Metastatic Pancreatic Carcinoma in the Ovary (tissue), 1 donor: ENCODE results near the genes SPINDOC and RCOR2.

- PRO-cap = unidirectional peak, minus-strand start at chr11:63763212
Observed at GRCh38 chr11:63762692-63763357, 5.8 kb downstream of the ZFTA start.

GRCh38 chr11:63813084-63813924 is at the start of gene SPINDOC:
Gene SPINDOC (plus strand): TSS chr11:63813456.
- PRO-cap = bidirectional peak, plus-strand start at chr11:63813484, minus-strand start at chr11:63813296

DNA sequence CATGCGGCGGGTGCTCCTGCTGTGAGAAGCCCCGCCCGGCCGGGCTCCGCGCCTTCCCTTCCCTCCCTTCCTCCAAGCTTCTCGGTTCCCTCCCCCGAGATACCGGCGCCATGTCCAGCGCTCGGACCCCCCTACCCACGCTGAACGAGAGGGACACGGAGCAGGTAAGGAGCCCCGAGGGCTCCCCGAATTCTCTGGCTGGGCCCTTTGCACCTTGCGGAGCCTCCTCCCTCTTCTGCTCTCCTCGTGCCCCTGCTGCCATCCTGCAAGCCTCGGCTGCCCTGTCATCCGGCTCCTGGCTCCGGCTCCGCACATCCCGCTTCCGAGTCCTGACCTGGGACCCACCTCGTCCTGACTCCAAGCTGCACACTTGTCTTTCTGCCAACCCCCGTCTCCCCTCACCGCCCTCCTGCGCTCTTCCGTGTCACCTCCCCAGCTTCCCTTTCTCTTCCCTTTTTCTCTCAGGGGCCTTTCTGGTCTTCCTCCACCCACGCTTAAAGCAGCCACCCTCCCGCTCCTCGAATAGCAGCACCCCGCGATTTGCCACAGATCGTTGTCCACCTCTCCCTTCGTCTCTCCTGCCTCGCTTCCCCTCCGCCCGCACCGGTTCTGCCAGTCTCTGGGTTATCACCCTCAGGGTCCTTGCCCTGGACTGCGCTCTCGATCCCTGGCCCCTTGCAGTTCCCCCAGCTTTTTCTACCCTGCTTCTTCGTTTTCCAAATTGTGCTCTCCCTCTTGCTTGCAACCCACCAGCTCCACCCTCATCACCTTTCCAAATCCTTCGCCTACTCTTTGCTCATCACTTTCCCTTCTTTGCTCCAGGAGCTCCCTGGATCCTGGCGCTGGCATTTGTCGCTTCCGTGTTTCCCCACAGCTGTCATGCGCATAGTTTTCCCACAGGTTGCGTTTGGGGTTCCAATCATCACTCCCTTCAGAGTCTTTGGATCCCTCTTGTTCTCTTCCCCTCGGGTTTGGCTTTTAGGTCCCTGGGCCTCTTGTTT is 787 bp downstream of the MARK2 start:
- PRO-cap = no peak

- PRO-cap = no peak
Observed at GRCh38 chr11:63841409-63842035, 2.6 kb downstream of the MARK2 start.

DNA sequence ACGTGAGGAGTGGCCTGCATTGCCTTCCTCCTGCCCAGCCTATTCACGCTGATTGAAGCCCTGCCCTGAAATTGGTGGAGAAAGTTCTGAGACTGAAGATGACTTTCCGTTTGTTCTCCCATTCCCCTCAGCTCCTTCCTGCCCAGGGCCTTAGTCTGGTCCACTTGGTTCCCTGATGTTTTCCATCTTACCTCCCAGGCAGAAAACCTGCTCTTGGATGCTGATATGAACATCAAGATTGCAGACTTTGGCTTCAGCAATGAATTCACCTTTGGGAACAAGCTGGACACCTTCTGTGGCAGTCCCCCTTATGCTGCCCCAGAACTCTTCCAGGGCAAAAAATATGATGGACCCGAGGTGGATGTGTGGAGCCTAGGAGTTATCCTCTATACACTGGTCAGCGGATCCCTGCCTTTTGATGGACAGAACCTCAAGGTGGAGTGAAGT is 17.3 kb downstream of the RCOR2 start:
- PRO-cap = no peak

- PRO-cap = no peak
Observed at GRCh38 chr11:63907581-63908348, 9.2 kb downstream of the RCOR2 start.

- PRO-cap = unidirectional peak, plus-strand start at chr11:63917027; bidirectional peak, plus-strand start at chr11:63917305, minus-strand start at chr11:63917153
Observed at GRCh38 chr11:63916752-63917700, at the start of gene RCOR2. Gene RCOR2 (minus strand): TSS chr11:63917164.

- PRO-cap = bidirectional peak, plus-strand start at chr11:63917992, minus-strand start at chr11:63917856; bidirectional peak, plus-strand start at chr11:63918187, minus-strand start at chr11:63918077; bidirectional peak, plus-strand start at chr11:63918319, minus-strand start at chr11:63918229
Observed at GRCh38 chr11:63917701-63918559, 966 bp upstream of the RCOR2 start.

DNA sequence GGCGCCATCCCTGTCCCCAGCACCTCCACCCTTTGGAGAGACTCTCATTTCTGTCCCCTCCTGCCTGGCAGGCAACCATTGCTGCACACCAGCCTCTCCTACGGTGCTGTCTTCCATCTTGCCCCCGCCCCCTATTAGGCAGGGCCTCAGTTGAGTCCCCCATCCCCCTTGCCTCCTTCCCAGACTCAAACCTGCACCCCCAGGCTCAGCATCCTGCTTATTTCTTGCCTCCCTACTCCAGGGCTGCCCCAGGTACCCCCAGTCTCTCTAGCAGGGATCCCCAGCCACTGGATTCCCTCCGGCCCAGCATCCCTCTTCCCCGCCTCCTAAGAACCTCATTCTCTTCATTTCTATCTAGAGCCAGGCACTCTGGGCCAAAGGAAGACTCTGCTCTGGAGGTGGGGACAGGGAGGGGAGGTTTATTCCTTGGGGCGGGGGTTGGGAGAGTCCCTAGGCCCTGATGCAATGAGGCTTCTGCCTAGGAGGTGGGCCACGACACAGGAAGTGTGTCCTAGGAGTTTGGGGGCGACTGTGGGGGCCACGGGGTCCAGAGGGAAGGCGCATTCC is 1.8 kb upstream of the RCOR2 start:
- PRO-cap = unidirectional peak, minus-strand start at position 136 of the sequence

- PRO-cap = no peak
Observed at GRCh38 chr11:64001842-64002392, 15.7 kb downstream of the OTUB1 start.

- PRO-cap = no peak
Observed at GRCh38 chr11:64028314-64028829, 7.4 kb upstream of the FLRT1 start.

GRCh38 chr11:64195505-64196104 is 9.6 kb downstream of the STIP1 start:
- PRO-cap = no peak

- PRO-cap = unidirectional peak, minus-strand start at chr11:64207585; unidirectional peak, minus-strand start at chr11:64207626; unidirectional peak, minus-strand start at chr11:64207825
Observed at GRCh38 chr11:64207064-64208159, 891 bp downstream of the FERMT3 start.

GRCh38 chr11:64237787-64237934 is 3.2 kb upstream of the ENSG00000286264 start:
- PRO-cap = bidirectional peak, plus-strand start at chr11:64237844, minus-strand start at chr11:64237579

DNA sequence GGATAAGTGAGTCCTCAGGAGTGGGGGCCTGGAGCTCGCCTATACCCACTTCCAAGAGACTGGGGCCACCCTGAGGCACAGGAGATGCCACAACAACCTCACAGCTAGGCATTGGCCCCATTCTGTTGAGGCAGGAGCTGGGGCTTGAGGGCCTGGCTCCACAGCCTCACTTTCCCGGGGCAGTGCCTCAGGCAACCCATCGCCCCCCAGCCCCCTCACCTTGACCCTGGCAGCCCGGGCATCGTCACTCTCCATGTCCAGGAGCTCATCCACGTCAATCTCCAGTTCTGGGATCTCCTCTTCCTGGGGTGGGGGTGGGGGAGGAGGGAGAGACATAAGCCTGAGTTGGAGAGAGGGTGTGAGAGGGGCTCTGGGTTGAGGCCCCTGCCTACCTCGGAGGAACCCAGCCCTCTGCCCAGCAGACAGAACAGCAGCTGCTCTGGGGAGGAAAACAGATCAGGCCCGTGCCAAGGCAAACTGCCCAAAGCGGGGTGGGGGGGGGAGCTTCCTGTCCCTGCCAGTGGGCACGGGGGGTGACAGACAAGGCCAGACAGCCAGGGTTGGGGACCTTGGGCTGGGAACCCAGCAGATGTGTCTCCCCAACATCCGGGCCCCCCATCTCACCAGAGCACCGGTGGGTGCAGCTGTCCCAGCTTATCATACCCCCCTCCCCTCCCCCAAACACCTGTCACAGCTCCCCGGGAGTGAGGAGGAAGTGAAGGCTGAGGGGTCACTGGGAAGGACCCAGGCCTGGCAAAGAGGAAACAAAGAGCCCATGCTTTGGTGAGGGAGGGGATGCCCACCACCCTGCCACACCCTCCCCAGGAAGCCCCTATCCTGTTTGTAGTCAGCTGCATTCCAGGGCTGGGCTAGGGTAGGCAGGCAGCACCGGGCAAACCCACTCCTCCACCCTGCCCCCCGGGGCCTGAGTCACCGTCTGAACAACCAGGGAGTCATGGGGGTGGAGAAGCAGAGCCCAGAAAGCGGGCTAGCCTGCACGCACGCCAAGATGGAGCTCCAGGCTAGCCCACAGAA is 1.4 kb downstream of the PPP1R14B start:
- PRO-cap = no peak

DNA sequence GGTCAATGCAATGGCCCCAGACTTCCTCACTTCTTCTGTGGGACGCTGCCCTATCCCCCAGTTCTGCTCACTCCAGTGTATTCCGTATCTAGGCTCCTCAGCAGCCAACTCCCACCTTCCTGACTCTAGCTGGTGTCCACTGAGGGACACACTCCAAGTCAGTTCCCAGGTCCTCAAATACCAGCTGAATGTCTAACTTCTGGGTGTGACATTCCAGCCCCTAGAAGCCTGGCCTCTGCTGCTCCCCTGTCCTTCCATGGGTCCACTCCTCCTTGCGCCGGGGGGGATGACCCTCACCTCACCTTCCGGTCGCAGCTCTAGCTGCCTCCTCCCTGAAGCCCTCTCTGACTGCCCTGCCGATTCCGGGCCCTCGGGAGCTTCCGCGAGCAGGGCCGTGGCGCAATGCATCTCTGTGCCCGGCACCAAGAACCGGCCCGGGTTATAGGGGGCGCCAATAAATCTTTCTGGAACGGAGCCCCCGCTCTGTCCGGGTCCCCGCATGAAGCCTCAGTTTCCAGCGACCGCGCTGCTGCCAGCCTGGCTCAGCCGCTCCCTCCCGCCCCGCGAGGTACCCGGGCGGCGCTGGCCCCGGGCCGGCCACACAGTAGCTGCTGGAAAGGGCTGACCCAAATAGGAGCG is 15.4 kb downstream of the BAD start:
- PRO-cap = no peak

DNA sequence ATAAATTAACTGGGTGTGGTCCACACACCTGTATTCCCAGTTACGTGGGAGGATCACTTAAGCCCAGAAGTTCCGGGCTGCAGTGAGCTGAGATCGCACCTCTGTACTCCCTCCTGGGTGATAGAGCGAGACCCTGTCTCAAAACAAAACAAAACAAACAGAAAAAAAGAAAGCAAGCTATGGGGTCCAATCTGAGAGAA is 1.7 kb downstream of the BAD start:
- PRO-cap = no peak

DNA sequence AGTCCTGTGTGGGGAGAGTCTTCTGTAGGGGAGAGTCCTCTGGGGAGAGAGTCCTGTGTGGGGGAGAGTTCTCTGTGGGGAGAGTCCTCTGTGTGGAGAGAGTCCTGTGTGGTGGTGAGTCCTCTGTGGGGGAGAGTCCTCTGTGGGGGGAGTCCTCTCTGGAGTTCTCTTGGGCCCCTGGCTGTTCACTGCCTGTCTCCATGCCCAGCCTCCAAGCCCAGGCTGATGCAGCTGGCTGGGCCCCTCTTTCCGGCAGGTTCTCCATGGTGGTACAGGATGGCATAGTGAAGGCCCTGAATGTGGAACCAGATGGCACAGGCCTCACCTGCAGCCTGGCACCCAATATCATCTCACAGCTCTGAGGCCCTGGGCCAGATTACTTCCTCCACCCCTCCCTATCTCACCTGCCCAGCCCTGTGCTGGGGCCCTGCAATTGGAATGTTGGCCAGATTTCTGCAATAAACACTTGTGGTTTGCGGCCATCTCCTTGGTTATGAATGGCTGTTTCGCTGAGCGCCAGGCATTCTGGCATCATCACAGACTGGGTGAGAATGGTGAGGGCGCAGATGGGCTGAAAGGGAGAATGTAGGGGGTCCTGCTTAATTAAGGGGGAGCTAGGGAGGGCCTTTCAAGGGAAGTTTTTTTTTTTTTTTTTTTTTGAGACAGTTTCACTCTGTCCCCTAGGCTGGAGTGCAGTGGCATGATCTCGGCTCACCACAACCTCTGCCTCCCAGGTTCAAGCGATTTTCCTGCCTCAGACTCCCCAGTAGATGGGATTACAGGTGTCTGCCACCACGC is 3.6 kb downstream of the PRDX5 start:
- PRO-cap = no peak

- PRO-cap = no peak
Observed at GRCh38 chr11:64323613-64324339, 5.9 kb downstream of the PRDX5 start.

- PRO-cap = no peak
Observed at GRCh38 chr11:64339325-64339481, 801 bp upstream of the CCDC88B start.